ENCODE data around the gene TRANK1.

- RRBS: no CpG with 5 or more reads among the region's 2 CpGs
Observed at GRCh38 chr3:33594714-33595429, 123.2 kb downstream of the CLASP2 start.

DNA sequence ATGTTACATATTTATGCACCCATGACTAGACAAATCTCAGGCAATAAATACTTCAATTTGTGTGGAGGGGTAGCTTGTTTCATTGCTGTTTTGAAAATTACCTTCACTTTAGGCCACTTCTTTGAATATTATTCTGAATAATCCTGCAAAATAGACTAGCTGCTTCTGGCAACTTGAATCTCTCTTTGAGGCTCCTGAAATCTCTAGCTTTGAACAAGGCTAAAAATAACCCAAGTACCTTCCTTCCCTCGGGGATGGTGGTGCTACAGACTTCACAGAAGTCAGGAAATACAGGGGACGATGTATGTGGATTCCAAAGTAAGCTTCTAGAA is 783.3 kb upstream of the ARPP21 start:
- RRBS: no CpG with 5 or more reads among the region's 2 CpGs

DNA sequence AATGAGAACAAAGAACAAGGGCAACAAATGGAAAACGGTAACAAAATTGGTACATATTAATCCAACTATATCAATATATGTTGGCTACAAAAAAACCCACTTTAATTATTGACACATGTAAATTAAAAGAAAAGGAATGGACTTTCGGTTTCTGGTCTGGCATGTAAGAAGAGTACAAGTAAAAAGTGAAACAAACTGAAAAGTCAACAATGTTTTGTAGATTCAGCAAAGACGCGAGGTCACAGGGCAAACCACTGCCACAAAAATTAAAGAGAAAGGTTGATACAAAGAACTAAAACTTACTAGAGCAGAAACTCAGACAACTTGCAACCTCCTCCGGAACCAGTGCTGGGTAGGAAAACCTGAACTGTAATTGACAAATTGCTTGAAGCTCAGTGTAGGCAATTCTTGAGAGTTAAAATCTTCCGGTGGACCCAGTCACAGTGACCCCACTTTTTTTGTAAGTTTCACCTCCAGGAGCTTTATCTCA is 110.6 kb upstream of the ARPP21 start:
- RRBS: 72% methylated on average over 1 of the region's 6 CpGs

DNA sequence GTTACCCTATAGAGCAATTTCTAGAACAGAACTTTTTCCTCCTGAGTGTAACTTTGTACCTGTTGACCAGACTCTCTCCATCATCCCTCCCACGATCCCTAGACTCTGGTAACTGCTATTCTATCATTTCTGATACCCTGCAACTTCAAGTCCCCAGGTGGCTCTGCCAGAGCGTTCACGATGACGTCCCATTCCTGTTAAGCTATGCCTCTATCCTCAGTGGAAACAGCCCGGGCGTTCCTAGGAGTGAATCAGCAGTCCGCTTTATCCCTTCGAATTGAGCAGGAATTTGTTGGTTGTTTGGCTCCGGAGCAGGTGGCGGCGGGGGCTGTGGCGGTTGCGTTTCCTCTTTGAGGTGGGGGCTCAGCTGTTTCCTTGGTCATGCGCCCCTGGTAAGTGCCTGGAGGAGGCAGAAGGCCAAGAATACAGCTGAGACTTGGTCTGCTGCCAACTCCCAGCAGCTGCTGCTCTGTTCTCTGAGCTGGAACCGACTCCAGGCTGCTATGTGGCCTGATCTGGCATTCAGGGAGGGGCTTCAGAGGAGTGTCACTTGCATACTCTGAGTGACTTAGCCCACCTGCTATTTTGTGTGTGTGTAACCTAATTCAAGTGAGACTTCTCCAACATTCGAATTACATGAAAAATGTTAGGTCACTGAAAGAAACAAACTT is 25.2 kb downstream of the ARPP21 start:
- RRBS: 14% methylated on average over 5 of the region's 16 CpGs

DNA sequence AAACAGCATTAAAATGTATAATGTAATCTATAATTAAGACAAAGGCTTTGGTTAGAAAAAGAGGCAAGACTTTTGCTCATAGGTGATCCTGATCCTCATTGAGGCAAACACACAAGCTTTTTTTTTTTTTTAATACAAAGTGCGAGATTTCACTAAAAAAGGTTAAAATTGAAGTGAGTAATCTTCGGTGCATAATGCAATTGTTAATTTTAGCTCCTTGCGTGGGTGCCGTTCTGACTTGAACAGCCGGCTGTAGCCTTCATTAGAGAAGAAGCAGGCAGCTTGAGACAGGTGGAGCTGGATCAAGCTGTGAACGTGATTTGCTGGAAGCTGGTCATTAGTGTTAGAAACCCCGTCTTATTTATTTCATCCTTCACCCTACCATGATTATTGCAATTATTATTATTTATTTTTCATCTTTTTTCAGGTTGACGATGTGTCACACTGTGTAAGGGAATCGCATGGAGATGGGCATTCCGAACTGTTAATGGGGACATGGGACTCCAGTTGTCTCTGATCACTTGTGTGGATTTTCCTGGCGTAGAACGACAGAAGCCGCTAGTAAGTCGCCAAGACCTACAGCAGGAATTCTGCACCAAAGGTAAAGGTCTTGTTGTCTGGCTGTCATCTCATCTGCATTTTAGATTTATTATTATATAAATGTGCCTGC is 40.2 kb downstream of the ARPP21 start:
- RRBS: no CpG with 5 or more reads among the region's 14 CpGs

DNA sequence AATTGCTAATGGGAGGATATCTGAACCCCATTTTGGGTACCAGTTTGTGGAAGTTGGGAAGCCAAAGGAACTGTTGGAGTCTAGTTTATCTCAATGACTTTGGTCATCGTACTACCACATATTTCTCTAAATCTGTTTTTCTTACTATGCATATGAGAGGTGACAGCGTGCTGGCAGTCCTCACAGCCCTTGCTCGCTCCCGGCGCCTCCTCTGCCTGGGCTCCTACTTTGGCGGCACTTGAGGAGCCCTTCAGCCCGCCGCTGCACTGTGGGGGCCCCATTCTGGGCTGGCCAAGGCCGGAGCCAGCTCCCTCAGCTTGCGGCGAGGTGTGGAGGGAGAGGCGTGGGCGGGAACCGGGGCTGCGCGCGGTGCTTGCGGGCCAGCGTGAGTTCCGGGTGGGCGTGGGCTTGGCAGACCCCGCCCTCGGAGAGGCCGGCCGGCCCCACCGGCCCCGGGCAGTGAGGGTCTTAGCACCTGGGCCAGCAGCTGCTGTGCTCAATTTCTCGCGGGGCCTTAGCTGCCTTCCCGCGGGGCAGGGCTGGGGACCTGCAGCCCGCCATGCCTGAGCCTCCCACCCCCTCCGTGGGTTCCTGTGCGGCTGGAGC is 72.8 kb downstream of the STAC start:
- RRBS: no CpG with 5 or more reads among the region's 34 CpGs

- RRBS: no CpG with 5 or more reads among the region's 16 CpGs
Observed at GRCh38 chr3:36831106-36831758, 66.9 kb upstream of the DCLK3 start.

DNA sequence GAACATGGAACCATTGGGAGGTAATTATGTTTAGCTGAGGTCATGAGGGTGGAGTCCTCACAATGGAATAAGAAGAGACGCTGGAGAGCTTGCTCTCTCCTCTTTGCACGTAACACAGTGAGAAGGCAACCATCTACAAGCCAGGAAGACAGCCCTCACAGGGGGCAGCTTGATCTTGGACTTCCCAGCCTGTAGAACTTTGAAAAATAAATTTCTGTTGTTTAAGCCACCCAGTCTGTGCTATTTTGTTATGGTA is 39.6 kb downstream of the TRANK1 start:
- RRBS: no CpG with 5 or more reads among the region's 2 CpGs

- RRBS: 1% methylated on average over 34 of the region's 87 CpGs
Observed at GRCh38 chr3:36944583-36945480, at the start of gene TRANK1. TSS of gene TRANK1 (minus strand) at chr3:36945054.

DNA sequence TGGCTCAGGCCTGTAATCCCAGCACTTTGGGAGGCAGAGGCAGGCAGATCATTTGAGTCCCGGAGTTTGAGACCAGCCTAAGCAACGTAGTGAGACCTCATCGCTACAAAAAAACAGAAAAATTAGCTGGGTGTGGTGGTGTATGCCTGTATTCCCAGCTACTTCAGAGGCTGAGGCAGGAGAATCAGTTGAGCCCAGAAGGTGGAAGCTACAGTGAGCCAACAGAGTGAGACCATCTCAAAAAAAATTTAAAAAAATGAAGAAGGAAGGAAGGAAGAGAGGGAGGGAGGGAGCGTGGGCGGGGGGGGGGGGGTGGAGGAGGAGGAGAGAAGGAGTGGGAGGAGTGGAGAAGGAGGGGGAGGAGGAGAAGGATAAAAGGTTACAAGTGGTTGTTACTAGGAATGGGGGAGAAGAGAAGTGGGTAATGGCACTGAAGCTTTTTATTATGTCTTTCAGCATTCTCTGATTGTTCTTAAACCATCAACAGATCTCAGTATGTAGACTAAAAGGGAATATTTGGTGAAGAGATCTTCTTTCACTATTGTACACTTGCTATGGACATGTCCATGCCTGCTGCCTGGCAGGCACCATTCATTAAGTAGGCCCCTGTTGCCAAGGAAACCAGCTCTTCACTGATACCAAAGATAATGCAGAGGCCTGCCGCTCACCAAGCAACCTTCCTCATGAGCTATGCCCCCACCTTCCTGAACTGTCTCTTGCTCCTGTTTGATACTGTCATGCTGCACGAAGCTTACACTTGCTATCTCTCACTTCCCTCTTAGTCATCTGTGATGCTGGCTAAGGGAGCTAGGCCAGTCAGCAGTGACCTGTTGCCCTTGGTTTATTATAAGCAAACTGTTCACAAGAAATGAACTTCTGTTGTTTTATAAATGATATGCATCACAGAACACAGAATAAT is 23.3 kb downstream of the EPM2AIP1 start:
- RRBS: no CpG with 5 or more reads among the region's 7 CpGs

DNA sequence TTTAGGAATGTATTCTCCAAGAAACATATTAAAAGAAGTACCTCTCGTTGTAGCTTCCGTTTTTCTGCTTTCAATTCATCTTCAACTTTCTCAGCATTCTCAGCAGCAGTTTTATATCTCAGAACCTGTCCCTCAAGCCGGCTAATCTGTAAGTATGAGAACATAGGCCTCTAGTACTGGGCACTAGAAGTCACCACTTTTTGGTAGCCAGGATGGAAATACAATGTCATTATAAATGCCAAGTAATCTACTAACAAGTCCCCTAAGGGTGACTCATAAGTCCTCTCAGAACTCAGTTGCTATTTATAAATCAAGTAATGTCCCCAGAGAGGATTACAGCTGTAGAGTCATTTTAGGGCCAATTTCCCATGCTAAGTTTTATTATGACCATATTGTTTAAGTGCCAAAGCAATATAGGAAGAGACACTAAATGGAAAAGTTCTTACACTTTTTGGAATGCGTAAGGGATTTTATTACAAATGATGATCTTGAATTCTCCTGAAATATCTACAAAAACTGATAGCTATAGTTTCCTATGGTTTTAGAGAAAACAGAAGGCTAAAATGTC is 61.1 kb downstream of the MLH1 start:
- RRBS: no CpG with 5 or more reads among the region's 4 CpGs

DNA sequence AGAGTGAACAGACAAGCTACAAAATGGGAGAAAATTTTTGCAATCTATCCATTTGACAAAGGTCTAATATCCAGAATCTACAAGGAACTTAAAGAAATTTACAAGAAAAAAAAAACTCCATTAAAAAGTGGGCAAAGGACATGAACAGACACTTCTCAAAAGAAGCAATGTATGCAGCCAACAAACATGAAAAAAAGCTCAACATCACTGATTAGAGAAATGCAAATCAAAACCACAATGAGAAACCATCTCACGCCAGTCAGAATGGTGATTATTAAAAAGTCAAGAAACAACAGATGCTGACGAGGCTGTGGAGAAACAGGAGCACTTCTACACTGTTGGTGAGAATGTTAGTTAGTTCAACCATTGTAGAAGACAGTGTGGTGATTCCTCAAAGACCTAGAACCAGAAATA is 27.5 kb downstream of the LRRFIP2 start:
- RRBS: no CpG with 5 or more reads among the region's 2 CpGs

GRCh38 chr3:37217514-37217883 is 25.6 kb upstream of the GOLGA4 start:
- RRBS: no CpG with 5 or more reads among the region's 4 CpGs

- RRBS: no CpG with 5 or more reads among the region's 1 CpG
Observed at GRCh38 chr3:37261389-37262086, 18.5 kb downstream of the GOLGA4 start.

DNA sequence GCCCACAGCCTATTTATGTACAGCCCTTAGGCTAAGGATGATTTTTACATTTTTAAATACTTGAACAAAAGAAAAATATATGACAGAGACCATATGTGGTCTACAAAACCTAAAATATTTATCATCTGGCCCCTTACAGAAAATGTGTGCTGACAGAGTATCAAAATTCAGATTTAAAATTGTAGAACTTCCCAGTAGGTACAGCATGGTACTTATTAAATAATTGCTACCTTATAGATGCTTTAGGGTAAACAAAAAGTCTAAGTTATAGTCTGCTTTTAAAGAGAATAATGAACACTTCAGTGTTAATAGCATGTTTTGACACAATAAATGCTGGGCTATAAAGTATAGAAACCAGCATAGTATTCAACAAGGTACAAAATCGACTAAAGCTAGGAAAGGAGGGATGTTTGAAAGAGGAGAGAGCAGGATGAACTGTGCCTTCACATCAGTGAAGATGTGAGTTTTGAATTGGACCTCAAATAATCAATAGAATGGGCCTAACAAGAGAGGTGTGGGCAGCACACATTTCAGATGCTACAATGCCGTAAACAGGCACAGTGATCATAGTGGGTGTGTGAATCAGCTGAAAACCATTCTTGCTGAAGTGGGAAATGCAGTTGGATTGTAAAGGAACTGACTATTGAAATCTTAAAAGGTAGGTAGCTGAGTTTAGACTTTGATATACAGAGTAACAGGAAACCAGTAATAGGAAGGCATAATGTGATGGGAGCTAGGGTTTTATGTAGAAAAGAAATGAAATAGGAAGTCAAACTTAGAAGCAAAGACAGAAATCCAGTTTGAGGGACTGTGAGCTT is 59.7 kb downstream of the GOLGA4 start:
- RRBS: no CpG with 5 or more reads among the region's 2 CpGs

GRCh38 chr3:37325337-37326249 is 82.5 kb downstream of the GOLGA4 start:
- RRBS: no CpG with 5 or more reads among the region's 5 CpGs

DNA sequence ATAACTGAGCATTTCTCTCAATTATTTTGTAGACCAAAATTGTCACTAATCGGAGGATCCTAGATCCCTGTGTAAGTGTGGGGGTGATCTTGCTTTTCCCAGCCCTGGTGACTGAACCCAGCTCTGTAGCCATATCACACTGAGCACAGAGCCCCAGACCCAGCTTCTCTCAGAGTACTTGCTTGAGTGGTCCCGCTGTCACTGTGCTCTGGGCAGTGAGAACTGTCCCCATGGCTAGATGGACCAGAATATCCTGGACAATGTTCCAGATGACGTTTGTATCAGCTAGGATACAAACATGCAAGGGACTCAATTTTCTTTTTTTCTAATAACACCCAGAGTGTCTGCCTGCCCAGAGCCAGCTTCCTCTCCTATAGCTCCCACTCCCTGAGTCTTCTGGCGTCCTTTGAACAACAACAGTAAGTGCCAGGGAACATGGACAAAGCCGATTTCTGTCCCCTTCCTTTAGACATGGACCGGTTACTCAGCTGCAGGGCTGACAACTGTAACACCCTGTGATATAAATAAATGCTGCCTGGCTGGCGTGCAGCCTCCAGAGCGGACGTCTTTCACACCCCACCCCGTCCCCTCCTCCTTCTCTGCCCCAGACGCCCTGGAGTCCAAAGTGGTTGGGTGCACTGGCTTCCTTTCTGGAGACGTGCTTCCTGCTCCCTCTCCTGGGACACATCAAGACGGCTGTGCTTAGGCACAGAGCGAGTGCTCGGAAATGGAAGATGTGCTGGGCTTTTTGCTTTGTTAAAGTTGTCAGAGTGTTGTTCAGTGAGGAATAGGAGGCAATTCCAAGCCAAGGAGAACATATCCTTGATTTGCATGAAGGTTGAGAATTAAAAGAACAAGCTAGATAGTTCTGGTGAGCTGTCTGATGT is 4.2 kb downstream of the ITGA9 start:
- RRBS: no CpG with 5 or more reads among the region's 15 CpGs

- RRBS: no CpG with 5 or more reads among the region's 8 CpGs
Observed at GRCh38 chr3:37721668-37722189, 140.0 kb upstream of the CTDSPL start.

DNA sequence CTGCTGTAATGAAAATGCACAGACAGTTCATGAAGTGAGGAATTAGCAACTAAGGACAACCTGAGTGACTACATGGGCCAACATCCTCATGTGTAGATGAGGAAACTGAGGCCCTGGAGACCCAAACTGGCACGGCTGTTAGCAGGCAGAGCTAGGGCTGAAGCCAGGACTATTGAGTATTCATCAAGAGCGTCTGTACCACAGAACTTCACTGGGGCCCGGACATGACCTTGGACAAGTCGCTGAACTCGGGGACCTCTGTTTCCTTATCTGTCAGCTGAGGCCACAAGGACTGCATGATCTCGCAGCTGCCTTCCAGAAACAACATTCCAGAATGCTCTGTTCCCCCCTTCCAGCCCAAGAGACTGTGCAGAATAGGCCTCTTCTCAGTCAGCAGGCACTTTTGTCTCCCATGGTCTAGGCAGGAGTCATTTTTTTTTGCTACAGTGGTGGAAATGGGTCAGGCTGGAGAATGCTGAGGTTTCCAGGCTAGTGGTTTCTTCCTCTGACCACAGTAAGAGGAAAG is 90.2 kb upstream of the CTDSPL start:
- RRBS: no CpG with 5 or more reads among the region's 6 CpGs

DNA sequence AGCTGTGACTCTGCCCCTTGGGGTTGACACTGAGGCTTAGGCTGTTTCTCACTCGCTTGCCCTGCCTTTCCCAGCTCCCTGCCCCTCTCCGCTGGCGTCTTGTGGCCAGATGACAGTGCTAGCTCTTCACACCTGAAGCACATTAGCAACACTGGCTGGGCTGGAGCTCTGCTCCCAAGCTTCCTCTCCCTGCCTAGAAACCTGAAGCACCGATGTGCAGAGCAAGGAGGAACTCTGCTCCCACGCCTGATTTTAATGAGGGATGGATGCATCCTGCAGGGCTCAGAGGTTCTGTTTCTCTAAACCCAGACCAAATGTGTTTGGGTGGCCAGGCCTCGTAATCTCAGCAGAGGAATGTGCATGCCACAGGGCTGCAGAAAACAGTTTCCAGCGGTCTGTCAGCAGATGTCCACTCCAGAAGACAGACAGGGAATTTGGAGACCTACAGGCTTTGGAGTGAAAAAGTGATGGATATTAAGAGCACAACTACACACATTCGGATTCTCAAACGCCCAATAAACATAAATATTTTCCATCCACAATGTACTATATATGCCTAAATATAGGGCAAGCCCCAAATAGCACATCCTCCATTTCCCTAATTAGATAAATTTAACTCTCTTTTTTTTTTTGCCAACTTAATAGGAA is 88.6 kb upstream of the CTDSPL start:
- RRBS: no CpG with 5 or more reads among the region's 9 CpGs

Measured in iris pigment epithelial cell (primary cell).